ENCODE measurements around a stretch of chr6.

GRCh38 chr6:33593084-33593851 lies 13.2 kb upstream of the BAK1 start:
- PRO-cap, 2 experiments, result no peak in any of the 2 experiments

DNA sequence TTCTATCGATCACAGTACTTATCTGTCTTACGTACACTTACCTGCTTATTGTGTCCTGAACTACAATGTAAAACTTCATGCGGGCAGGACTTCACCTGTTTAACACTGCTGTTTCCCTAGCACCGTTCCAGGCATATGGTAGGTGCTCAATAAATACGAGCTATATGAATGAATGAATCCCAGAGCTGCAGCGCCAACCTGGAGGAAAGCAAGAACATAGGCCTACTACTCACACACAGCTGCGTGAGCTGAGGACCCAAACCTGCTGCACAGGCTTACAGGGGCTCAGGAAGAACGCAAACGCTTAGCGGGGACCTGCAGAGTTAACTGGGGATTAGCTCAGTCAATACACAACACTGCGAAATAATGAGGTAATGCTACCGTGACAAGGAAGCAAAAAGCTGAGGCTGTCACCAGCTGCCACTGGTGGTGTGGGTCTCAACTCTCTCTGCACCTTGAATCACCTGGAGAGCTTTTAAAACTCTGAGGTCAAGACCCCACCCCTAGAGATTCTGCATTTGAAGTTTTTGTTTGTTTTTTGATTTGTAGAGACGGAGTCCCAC lies 765 bp downstream of the UQCC2 start:
- PRO-cap, 2 experiments, result no peak in any of the 2 experiments

DNA sequence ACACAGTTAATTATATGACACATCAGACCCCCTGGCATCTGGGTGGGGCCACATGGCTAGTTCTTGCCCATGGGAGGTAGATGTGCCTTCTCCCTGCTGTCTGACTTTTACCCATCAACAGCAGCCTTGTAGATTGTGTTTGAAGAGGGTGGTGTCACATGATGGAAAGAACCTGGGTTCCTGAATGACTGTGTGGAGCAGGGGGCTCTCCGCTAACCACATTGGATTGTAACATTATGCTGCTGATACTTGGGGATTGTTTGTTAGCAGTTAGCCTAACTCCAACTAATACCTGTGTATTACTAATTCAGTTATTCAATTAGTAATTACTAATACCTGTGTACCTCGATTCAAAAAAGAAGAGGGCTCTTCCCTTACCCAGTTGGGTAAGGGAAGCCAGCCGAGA lies 7.3 kb upstream of the UQCC2 start:
- PRO-cap, 2 experiments, result no peak in any of the 2 experiments

- PRO-cap, 2 experiments, result no peak in any of the 2 experiments
Measured at GRCh38 chr6:33737125-33738007, 9.3 kb downstream of the IP6K3 start.

DNA sequence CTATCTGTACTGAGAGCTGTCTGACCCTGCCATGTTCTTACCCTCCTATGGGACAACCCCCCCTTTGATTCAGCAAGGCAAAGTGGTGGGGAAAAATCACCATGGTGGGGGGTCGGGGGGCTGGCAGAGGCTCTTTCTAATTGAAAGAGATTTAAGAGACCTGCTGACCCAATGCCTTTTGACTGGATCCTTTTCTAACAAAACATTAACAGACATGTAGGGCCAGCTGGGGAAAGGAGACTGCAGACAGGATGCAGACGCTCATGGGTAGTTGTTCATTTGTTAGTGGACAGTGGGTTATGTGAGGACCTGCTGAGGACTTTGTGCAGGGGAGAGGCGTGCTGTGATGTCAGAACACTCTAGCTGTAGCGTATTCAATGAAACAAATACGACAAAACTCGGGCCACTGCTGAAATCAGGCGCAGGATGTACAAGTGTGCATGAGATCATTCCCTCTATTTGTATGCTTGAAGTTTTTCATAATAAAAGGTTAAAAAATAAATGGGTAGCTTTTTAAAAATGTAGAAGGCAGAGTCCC lies 1.2 kb downstream of the IP6K3 start:
- PRO-cap, 2 experiments, result peak in 1 of 2 experiments; most common plus-strand start position 391 of the sequence (in 1); most common minus-strand start position 294 of the sequence (in 1)

DNA sequence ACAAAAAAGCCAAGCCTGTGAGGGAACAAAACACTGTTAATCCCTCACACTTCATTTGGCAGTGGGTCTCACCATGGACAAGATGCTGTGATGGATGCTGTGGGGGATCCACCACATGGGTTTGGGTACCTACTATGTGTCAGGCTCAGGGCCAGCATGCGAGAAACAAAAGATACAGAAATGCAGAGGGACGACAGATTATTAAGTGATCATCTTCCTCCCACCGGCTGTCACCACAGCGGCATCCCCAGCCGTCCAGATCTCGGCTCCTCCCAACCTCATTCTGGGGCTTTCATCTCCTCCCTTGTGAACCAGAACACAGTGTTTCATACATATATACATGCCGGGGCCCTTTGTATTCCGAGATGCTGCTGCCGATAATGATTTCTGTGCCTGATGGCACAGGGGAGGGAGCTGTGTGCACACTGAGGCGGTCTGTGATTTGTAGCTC lies 11.7 kb downstream of the LEMD2 start:
- PRO-cap, 2 experiments, result no peak in any of the 2 experiments

- PRO-cap, 2 experiments, result no peak in any of the 2 experiments
Measured at GRCh38 chr6:33779650-33780529, 9.0 kb downstream of the LEMD2 start.

DNA sequence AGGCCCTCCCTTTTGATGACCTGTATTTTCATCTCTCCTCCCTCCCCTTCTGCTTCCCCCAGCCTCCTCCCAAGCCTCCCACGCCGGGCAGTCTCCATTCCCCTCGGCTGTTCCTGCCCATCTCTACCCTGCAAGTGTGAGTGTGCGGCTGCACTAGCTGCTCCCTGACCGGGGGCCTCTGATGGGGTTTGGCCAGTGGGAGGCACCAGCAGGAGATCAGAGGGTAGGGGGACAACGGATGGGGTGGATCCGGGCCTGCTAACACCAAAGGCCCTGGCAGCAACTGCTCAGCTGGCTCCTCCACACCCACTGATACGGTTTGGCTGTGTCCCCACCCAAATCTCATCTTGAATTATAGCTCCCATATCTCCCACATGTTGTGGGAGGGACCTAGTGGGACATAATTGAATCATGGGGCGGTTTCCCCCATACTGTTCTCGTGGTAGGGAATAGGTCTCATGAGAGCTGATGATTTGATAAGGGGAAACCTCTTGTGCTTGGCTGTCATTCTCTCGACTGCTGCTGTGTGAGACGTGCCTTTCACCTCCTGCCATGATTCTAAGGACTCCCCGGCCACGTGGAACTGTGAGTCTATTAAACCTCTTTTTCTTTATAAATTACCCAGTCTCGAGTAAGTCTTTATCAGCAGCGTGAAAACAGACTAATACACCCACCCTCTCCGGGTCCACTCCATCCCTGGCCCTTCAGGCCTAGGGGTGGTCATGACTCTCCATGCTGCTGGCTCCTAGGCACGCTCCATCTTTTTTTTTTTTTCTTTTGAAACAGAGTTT lies 39.9 kb upstream of the MLN start:
- PRO-cap, 2 experiments, result no peak in any of the 2 experiments

DNA sequence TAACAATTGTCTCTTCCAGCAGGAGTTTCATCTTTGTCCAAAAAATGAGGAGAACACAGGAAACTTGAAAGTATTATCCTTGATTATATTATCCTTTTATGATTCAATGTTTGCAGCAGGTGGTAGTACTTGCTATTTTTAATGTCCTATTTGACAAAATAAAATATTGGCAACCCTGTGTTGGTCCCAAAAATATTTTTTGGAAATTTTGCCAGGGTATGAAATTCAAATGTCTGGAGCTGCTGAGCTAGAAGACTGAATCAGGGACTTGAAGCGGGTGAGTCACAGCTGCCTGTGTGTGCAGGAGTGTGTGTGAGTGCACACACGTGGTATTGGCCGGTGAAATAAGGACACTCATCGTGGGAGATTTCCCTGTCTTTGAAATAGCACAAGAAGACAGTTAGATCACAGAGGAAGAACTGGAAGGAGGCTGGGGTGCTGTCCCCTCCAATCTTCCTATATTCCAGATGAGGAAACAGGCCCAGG lies 123.7 kb upstream of the MLN start:
- PRO-cap, 2 experiments, result peak in 1 of 2 experiments; most common plus-strand start position 410 of the sequence (in 1)

GRCh38 chr6:34142592-34143017 lies 3.3 kb downstream of the GRM4 start:
- PRO-cap, 2 experiments, result no peak in any of the 2 experiments

DNA sequence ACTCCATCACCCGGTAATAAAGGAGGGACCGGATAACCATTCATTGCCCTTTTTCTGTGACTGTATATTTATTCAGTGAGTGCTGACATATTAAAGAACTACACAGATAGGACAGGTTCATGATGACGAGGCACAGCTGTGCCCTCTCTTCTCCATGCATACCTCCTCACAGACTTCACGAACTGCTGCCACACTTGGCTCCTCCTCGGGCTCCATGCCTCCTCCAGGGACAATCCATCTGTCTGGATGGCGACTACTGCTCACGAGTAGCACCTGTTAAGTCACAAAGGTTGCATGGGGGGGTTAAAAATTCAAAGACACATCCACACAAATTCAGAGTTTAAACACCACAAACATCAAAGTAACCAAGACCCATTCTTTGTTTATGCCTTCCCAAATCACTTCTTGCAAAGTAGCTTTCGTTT lies 50.8 kb downstream of the NUDT3 start:
- PRO-cap, 2 experiments, result no peak in any of the 2 experiments

DNA sequence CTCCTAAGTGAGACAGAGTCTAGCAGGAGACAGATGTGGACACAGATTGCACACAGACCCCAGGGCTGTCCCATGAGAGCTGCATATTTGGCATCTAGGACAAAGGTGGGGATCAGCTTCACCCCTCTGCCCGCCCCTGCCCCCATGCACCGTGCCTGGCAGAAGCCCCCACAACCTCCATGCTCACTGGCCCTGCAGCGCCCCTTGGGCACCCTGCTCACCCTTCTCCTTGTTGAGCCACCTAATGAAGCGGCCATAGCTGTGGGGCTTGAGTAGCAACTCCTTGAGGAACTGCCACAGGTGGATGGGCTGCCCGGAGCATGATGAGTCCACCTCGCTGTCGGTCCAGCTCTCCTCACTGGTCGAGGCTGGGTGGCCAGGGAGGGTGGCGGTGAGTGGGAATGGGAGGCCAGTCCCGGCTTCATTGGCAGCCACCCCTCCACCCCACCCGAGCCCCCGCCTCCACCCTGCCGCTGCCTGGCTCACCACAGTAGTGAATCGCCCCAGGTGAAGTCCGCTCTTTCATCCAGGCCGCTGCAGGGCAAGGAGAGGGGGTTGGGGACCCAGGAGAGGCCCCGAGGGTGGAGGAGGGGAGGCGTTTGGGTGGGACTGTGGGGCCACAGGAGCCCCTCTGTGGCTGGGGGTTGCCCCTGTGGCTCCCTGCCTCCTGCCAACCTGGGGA lies 17.0 kb downstream of the SPDEF start:
- PRO-cap, 2 experiments, result no peak in any of the 2 experiments

DNA sequence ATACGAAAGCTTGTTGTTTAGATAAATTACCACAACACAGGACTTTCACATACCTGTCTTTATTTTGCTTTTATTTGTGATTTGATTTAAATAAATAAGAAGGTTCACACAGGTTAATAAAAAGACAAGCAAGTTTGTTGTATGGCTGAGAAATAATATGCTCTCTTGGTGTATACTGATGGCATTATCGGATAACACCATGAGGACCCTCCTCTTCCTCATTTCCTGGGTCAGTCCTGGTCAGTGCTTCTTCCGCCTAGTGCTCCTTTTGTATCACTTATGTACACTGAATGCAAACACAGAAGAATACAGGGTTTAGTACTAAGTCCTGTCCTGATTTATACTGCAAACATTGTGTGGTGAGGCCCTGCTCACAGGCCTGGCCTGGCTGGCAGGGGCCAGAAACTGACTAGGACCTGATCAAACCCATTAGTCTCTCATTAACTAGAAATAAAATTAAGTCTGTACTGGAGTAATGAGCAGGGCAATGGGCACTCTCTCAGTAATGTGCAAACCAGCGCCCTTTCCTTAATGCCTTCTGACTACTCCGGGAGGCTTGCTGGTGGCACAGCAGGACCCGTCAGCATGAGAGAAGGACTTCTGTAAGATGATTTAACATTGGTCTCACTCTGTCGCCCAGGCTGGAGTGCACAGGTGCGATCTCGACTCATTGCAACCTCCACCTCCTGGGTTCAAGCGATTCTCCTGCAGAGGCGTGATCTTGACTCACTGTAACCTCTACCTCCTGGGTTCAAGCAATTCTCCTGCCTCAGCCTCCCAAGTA lies 39.7 kb upstream of the SPDEF start:
- PRO-cap, 2 experiments, result no peak in any of the 2 experiments

- PRO-cap, 2 experiments, result no peak in any of the 2 experiments
Measured at GRCh38 chr6:34596755-34597603, 40.9 kb upstream of the SPDEF start.

DNA sequence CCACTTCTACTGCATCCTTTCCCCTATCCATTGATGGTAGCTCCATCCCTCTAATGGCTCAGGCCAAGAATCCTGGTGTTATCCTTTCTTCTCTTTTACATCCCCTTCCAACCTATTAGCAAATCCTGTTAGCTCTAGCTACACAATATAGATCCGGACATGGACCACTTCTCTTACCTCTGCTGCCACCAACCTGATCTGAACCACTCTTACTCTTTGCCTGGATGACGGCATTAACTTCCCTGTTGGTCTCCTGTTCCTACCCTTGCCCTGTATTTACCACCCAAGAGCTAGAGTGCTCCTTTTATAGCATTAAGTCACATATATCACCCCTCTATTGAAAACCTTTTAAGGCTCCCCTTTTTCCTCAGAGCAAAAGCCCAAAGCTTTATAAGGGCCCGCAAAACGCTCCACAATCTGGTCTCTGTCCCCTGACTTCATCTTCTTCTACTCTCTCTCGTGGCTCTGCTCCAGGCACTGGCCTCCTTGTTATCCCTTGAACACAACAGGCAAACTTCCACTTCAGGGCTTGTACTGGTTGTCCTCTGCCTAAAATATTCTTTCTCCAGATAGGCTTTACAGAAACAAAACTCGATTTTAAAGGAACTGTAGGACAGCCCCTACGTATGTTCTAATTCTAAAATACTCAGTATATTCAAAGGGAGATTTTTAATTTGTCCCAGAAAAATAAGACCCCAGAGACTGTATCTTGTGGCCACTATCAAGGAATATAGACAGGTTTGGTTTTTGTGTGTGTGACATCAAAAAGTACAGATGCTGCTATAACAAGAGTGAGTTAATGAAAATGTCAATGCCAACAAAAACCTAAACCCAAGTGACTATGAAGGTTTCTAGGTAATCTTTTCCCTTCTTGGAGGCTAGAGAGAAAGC lies 43.9 kb upstream of the SPDEF start:
- PRO-cap, 2 experiments, result no peak in any of the 2 experiments

DNA sequence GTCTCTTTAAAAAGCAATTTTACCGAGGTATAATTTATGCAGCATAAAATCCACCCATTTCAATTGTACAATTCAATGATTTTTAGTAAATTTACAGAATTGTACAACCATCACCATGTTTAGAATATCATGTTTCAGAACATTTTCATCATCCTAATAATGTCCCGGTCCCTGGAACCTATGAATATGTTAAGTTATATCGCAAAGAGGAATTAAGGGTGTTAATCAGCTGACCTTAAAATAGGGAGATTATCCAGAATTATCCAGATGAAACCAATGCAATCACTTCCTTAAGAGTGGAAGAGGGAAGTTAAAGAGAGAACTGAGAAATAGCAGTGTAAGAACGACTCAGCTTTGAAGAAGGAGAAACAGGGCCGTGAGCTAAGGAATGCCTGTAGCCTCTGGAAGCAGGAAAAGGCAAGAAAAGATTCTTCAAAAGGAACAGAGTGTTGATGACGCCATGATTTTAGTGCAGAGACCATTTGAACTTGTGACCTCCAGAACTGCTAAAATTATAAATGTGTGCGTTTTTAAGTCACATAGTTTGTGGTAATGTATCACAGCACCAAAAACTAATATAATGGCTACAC lies 32.8 kb downstream of the ILRUN start:
- PRO-cap, 2 experiments, result peak in 1 of 2 experiments; most common plus-strand start position 357 of the sequence (in 1)

DNA sequence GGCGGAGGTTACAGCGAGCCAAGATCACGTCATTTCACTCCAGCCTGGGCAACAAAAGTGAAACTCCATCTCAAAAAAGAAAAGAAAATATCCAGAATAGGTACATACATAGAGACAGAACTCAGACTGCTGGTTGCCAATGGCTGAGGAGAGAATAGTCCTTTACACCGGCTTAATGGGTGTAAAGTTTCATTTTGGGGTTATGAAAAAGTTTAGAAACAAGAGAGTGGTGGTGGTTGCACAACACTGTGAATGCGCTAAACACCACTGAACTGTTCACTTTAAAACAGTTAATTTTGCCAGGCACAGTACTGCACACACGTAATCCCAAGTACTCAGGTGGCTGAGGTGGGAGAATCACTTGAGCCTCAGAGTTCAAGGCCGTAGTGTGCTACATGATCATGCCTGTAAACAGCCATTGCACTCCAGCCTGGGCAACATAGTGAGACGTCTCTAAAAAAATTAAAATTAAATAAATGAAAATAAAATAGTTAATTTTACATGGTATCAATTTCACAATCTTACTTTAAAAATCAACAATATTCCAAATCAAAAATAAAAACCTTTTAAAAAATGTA lies 7.6 kb downstream of the ILRUN start:
- PRO-cap, 2 experiments, result no peak in any of the 2 experiments

DNA sequence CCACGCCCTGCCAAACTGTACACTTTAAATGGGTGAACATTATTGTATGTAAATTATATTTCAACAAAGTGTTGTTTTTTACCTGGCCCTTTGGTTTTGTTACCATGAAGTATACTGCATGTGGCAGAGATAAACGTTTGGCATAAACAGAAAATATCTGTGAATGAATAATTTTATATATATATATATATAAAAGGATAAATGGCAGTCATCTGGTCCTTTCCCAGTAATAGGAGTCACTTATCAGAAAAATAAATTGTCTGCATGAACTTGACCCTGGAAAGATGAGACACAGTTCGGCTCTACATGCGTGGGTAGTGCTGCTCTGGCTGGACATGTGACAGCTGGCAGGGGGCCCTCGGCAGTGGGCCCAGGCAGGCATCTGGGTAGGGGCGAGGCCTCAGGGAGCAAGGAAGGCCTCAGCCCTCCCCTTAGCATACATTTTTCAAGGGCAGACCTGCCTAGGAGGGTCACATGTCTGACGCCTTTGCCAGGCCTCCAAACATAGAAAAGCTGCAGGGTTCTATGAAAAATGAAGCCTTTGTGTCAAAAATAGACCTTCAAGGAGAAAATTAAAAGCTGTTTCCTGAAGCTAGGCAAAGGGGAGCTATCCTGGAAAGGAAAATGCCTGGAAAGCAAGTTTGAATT lies 12.7 kb upstream of the ILRUN start:
- PRO-cap, 2 experiments, result no peak in any of the 2 experiments

GRCh38 chr6:34791252-34791695 lies 609 bp upstream of the BLTP3A start:
- PRO-cap, 2 experiments, result peak in 1 of 2 experiments; most common plus-strand start chr6:34791396 (in 1)

- PRO-cap, 2 experiments, result peak in 1 of 2 experiments; most common plus-strand start chr6:34793180 (in 1)
Measured at GRCh38 chr6:34793073-34793404, 1.2 kb downstream of the BLTP3A start.

Measured in Metastatic Liver Carcinoma in the Lung (tissue), 2 donors.